Tibial nerve (tissue), 3 donors: ENCODE results near the gene PSMD12.

GRCh38 chr17:65557217-65557972 lies 4.1 kb downstream of the AXIN2 start:
- PRO-cap = no peak
- RAMPAGE, long total RNA, 3 experiments = no peak in any of the 3 experiments

GRCh38 chr17:65561729-65562431 lies 432 bp upstream of the AXIN2 start:
- PRO-cap = no peak
- RAMPAGE, long total RNA, 3 experiments = no peak in any of the 3 experiments

GRCh38 chr17:65712406-65712876 lies 151.0 kb upstream of the AXIN2 start:
- PRO-cap = no peak
- RAMPAGE, long total RNA, 3 experiments = no peak in any of the 3 experiments

- PRO-cap = no peak
- RAMPAGE, long total RNA, 3 experiments = no peak in any of the 3 experiments
Observed at GRCh38 chr17:66171758-66172236, 20.1 kb downstream of the CEP112 start.

GRCh38 chr17:66187162-66188031 lies 4.5 kb downstream of the CEP112 start:
- PRO-cap = no peak
- RAMPAGE, long total RNA, 3 experiments = start-site peak on the minus strand in 1 of 3 experiments, at chr17:66187192-66187389 at its widest, 8 reads per replicate

DNA sequence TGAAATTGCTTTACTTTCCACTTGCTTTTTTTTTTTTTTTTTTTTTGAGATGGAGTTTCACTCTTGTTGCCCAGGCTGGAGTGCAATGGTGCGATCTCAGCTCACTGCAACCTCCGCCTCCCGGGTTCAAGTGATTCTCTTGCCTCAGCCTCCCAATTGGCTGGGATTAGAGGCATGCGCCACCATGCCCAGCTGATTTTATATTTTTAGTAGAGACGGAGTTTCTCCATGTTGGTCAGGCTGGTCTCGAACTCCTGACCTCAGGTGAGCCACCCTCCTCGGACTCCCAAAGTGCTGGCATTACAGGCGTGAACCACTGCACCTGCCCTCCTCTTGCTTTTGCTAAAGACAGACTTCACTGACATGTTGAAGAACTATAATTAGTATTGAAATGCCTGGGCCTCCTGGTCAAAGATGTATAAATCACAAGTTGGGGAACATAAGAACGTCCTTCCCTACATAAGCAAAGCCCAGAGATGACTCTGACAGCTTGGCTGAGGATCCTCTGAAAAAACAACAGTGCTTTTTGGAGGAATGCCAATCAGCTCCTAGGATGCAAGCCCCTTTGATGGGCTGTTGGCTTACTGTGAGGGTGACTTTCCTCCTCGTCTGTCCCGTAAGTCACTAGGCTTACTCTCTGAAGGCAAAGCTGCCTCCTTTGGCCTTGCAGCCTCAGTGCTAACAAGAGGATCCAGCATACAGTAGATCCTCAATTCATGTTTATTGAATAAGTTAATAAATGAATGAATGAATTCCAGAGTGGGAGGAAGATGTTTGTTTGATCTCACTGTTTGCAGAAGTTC lies 6.5 kb downstream of the APOH start:
- PRO-cap = no peak
- RAMPAGE, long total RNA, 3 experiments = no peak in any of the 3 experiments

GRCh38 chr17:66223348-66223981 lies 5.8 kb downstream of the APOH start:
- PRO-cap = no peak
- RAMPAGE, long total RNA, 3 experiments = no peak in any of the 3 experiments

- PRO-cap = no peak
- RAMPAGE, long total RNA, 3 experiments = no peak in any of the 3 experiments
Observed at GRCh38 chr17:66296272-66296642, 6.2 kb upstream of the PRKCA start.

GRCh38 chr17:66374838-66375706 lies 72.7 kb downstream of the PRKCA start:
- PRO-cap = no peak
- RAMPAGE, long total RNA, 3 experiments = no peak in any of the 3 experiments

DNA sequence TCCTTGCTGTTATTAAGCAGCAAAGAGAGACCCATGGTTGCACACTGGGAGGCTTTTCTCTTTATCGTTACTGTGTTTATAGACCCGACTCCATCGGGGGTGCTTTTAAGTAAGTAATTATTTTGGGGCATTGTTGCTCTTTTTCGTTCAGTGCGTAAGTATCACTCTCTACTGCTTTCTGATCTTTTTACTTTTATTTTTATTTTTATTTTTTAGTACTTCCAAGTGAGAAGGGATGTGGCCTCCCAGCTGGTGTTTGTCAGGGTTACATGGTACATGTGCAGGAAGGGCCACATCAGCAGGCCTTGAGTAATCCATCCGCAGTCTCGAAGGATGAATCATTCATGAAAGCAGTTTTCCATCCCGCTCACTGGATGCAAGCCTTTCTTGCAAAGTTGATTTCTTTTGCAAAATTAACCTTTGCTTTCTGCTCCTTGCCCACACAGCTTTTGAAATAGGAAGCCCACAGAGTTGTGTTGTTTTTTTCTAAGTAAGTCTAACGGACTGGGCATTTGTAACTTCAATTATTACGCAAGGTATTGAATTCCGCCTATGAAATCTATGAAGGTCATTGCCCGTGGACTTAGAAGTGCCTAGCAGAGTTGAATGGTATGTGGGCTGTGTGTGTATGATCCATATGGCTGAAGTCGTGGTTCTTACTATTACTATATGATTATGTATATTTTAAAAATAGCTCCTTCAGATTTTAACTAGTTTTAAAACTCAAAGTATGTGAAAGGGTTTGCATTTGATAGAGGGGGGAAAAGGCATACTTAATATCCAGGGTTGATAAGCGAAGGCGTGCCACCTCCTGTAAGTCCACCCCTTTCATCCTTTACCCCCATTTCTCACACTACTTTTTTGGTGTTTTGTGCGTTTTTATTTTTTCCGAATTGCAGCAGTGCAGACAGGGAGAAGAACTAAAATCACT lies 157.5 kb downstream of the PRKCA start:
- PRO-cap = no peak
- RAMPAGE, long total RNA, 3 experiments = no peak in any of the 3 experiments

- PRO-cap = no peak
- RAMPAGE, long total RNA, 3 experiments = no peak in any of the 3 experiments
Observed at GRCh38 chr17:66533625-66534075, 231.2 kb downstream of the PRKCA start.

- PRO-cap = no peak
- RAMPAGE, long total RNA, 3 experiments = no peak in any of the 3 experiments
Observed at GRCh38 chr17:66567009-66568014, 264.9 kb downstream of the PRKCA start.

- PRO-cap = no peak
- RAMPAGE, long total RNA, 3 experiments = no peak in any of the 3 experiments
Observed at GRCh38 chr17:66580121-66580875, 254.6 kb upstream of the CACNG5 start.

DNA sequence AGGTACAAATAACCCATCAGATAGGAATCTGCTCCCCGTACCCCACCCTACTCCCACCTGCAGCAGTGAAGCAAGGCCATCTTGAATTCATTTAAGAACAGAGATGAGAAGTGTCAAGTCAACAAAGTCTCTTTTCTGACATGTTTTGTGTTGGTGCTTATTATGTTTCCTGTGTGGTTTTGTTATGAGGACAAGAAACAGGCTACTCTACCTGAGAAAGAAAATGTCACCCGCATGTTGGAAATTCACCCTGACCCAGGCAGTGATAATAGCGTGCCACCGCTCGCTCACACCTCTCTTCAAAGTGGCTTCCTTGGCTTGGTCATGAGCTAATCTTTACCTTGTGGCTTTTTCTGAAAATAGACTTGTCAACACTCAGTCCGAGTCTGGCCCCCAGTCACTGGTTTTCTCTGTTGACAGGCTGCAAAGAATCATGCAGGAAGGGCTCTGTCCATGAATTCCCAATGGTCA lies 121.5 kb upstream of the CACNG5 start:
- PRO-cap = no peak
- RAMPAGE, long total RNA, 3 experiments = no peak in any of the 3 experiments

DNA sequence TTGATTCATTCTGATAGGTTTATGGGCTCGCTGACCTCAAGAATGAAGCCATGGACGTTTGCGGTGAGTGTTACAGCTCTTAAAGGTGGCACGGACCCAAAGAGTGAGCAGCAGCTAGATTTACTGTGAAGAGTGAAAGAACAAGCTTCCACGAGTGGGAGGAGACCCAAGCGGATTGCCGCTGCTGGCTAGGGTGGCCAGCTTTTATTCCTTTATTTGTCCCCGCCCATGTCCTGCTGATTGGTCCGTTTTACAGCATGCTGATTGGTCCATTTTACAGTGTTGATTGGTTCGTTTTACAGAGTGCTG lies 17.5 kb downstream of the CACNG4 start:
- PRO-cap = no peak
- RAMPAGE, long total RNA, 3 experiments = no peak in any of the 3 experiments

GRCh38 chr17:67072766-67073890 lies 28.8 kb downstream of the CACNG1 start:
- PRO-cap = no peak
- RAMPAGE, long total RNA, 3 experiments = no peak in any of the 3 experiments

- PRO-cap = no peak
- RAMPAGE, long total RNA, 3 experiments = no peak in any of the 3 experiments
Observed at GRCh38 chr17:67220567-67220886, 24.5 kb downstream of the HELZ start.

GRCh38 chr17:67366174-67366847 lies at the start of gene PSMD12:
Gene PSMD12 (minus strand): TSS chr17:67366577.
- PRO-cap = bidirectional peak, plus-strand start at chr17:67366682, minus-strand start at chr17:67366577
- RAMPAGE, long total RNA, 3 experiments = start-site peak on the minus strand in 3 of 3 experiments, at chr17:67366539-67366581 at its widest, 18 to 99 reads per replicate

DNA sequence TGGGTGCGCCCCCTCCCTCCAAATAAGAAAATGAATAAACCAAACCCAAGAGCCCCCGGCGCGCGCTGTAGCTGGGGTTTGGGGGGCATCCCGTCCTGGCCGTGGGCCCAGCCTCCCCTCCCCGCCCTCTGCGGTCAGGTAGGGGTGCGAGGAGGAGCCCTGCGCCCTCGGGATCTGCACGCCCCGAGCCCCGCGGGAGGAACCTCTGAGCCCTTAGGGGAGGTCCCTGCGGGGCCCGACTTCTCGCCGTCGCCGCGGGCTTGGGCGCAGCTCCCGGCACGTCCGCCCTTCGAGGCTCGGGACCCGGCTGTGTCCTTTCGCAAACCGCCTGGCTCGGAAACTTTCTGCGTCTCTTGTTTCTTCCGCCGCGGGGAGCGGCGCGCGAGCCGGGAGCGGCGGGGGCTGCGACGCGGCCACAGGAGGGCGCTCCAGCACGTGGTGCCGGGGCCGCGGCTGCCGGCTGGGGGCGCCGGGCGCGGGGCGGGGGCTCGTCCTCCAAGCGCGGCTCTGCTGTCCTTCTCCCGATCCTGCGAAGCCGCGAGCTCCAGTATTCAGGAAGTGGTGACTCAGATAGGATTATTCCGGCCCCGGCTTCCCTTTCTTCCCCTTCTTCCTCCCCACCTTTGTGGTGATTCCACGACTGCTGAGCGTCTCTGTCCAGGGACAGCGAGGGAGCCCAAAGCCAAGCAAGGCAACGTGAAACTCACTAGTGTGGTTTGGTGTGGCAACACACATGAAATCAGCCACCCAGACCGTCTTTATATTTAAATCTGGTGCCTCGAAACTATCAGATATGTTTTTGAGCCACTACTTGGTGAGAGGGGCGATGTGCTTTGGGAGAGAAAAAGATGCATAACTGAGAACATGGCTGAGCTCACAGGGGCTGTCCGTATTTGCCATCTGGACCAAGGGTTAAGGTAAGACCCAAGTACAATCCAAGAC lies 1.7 kb downstream of the PITPNC1 start:
- PRO-cap = bidirectional peak, plus-strand start at position 554 of the sequence, minus-strand start at position 311 of the sequence
- RAMPAGE, long total RNA, 3 experiments = no peak in any of the 3 experiments

GRCh38 chr17:67398411-67398918 lies 21.4 kb downstream of the PITPNC1 start:
- PRO-cap = no peak
- RAMPAGE, long total RNA, 3 experiments = no peak in any of the 3 experiments